Jejunum (tissue), 1 donor: ENCODE data around the genes IFFO1, PTMS and P3H3.

- PRO-cap, result bidirectional peak, plus-strand start at chr12:6338065, minus-strand start at chr12:6337845
These were observed 4.3 kb downstream of the TNFRSF1A start for GRCh38 chr12:6337589-6337888.

DNA sequence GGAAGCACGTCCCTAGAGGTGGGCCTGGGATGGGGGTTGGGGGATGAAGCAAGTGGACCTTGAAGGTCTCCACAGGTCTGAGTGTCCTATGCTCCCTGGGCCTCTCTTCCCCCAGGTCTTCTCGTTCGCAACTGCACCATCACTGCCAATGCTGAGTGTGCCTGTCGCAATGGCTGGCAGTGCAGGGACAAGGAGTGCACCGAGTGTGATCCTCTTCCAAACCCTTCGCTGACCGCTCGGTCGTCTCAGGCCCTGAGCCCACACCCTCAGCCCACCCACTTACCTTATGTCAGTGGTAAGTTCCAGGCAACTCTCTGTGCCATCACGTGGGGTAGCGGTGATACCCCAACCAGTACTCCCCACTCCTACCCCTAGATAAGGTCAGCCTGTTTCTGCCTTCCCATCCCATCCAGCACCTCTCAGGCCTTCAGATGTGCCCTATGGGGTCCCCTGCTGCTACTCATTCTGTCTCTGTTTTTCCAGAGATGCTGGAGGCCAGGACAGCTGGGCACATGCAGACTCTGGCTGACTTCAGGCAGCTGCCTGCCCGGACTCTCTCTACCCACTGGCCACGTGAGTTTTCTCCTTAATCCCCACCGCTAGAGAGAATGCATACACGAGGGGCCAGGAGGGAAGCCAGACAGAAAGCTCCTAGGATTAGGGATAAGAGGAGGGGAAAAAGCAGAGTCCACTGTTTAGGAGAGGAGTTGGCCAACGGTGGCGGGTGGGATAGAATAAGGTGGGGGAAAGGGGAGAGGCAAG lies 1.6 kb upstream of the TAPBPL start:
- PRO-cap, result no peak

GRCh38 chr12:6463041-6463871 lies 7.2 kb downstream of the VAMP1 start:
- PRO-cap, result no peak

GRCh38 chr12:6530438-6531049 lies 3.8 kb upstream of the GAPDH start:
- PRO-cap, result no peak

DNA sequence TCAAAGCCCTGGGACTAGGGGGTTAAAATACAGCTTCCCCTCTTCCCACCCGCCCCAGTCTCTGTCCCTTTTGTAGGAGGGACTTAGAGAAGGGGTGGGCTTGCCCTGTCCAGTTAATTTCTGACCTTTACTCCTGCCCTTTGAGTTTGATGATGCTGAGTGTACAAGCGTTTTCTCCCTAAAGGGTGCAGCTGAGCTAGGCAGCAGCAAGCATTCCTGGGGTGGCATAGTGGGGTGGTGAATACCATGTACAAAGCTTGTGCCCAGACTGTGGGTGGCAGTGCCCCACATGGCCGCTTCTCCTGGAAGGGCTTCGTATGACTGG lies 1.6 kb downstream of the GAPDH start:
- PRO-cap, result no peak

DNA sequence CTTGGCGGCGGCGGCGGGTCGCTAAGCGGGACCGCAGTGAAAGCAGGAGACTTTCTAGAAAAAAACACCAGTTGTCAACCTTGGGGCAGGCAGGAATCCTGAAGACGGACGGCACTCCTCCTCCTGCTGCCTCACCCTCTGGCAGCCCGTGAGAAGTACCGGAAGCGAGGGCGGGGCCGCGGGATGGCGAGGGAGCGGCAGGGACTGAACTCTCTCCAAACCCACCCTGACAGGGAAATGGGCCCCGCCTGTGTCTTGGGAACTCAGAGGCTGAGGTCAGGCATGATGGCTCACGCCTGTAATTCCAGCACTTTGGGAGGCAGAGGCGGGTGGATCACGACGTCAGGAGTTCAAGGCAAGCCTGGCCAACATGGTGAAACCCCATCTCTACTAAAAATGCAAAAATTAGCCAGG lies 6.2 kb downstream of the GAPDH start:
- PRO-cap, result bidirectional peak, plus-strand start at position 266 of the sequence, minus-strand start at position 140 of the sequence

DNA sequence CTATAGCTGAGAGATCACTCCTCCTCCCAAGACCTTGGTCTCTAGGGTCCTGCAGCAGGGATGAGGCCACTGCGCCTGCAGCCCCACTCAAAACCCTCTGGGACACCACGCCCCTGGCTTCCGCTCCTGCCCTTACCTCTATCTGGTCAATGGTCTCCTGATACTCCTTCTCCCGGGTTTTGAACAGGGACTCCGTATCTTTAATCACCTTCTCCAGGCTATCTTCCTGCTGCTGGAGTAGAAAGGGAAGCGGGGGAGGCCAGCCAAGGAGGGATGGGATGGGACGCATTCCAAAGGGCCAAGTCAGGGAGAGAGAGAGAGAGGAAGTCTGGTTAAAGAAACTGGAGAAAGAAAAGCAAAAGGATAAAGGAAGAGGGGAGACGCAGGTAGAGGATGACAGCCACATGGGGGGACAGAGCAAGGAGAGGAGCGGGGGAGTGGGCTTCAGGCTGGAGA lies 7.9 kb downstream of the IFFO1 start:
- PRO-cap, result no peak

- PRO-cap, result no peak
These were observed 1.0 kb downstream of the IFFO1 start for GRCh38 chr12:6554851-6555205.

DNA sequence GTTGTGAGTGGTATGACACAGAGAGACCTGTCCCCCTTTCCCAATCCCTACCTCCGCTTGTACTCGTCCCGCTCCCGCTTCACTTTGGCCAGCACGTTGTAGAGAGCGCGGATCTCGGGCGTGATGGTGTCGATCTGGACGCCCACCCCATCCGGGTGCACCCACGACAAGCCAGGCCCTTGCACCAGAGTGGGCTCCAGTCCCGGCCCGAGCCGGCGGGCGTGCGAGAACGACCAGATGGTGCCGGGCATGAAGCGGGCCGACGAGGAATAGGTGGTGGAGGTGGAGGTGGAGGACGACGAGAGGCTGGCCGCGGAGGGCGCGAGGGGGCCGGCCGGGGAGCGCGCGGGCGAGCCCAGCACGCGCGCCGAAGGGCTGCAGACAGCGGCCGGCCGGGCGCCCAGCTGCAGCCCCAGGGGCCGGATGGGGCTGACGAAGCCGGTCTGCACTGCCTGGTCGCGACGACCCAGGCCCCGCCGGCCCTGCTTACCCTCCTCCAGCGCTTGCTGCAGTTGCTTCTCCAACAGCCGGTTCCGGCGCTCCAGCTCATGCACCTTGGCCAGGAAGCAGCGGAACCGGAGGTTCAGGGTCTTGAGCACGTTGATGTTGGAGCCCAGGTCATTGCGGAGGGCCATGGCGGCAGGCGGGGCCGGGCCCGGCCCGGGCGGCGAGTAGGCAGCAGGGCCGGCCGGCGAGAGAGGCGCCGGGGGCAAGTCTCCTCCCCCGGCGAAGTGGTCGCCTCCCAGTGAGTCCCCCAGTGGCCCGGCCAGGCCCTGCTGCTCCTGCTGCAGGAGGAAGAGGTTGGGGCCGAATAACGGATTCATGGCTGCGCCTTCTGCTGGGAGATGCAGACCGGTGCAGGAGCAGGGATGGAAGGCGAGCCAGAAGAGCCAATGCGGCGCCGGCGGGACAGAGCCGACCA lies at the start of gene IFFO1:
TSS of gene IFFO1 (minus strand) at position 837 of the 922 bp plus-strand sequence.
- PRO-cap, result bidirectional peak, plus-strand start outside the sequence, minus-strand start at position 837 of the sequence

DNA sequence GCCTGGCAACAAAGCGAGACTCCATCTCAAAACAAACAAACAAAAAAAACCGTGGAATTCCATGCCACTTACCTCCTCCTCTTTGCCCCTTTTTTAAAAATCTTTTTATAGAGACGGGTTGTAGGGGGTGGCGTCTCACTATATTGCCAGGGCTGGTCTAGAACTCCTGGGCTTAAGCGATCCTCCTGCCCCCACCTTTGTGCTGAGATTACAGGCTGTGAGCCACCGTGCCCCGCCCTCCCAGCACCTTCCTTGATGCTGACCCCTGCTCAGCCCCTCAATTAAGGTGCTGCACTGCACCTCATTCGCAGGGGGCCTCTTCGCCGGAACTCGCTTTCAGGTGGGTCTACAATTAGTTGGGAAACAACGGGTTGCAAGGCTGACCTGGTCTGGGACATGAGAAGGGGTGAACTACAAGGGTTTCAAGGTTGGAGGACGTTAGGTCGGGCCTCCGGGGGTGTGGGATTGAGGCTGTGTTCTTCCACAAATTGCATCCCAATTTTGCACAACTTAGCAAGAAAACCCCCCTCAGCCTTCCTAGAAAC lies 1.2 kb upstream of the NOP2 start:
- PRO-cap, result no peak

GRCh38 chr12:6581038-6581541 lies 13.0 kb upstream of the NOP2 start:
- PRO-cap, result no peak

DNA sequence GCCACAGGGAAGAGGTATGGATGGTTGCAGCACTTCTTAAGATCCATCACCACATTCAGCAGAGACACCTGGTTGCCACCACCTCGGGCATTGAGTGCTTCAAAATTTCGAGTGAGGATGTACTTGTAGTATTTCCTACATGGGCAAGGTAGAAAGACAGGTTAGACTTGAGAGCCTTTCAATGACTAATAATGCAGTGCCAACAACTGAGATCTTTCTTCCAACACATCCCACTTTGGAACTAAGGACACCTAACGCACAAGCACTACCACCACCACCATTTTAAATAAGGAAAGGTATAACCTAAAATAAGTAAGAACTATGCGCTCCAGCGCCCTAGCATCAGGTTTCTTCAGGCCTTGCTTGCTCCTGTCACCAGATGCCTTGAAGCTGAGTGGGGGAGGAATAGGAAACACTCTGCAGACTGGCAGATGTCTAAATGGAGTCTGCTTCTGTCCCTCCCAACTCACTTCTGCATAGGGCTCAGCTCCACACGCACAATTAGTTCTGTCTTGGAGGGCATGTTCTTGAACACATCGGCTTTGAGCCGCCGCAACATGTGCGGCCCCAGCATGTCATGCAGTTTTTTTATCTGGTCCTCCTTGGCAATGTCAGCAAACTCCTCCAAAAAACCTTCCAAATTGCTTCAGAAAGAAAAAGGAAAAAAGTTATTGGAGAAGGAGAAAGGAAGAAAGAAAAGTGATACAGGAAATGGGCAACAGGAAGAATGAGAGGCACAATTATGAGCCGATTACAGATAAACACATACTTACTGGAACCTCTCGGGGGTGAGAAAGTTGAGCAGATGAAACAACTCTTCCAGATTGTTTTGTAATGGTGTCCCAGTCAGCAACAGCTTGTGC lies 15.0 kb downstream of the CHD4 start:
- PRO-cap, result no peak

- PRO-cap, result no peak
These were observed 6.6 kb downstream of the CHD4 start for GRCh38 chr12:6600486-6601101.

DNA sequence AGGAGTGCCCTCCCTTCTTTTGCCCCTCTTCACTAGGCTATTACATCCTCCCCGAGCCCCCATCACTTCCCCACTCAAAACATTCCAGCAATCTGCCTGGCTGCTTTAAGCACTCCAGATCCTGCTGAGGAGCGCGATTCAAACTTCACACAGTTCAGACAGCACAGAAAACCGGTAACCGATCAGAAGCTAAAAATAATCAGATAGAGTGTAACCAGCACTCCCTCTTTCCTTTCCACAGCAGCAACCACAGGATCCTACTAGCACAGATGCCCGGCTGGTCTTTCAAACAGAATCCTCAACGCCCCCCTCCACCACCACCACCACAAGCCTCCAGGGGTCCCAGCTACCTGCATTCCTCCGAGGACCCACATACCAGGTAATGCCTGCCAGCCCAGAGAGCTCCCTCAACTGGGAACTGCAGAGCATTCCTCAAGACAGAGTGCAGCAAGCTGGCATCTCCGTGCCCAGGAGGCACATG lies 1.5 kb downstream of the CHD4 start:
- PRO-cap, result no peak

DNA sequence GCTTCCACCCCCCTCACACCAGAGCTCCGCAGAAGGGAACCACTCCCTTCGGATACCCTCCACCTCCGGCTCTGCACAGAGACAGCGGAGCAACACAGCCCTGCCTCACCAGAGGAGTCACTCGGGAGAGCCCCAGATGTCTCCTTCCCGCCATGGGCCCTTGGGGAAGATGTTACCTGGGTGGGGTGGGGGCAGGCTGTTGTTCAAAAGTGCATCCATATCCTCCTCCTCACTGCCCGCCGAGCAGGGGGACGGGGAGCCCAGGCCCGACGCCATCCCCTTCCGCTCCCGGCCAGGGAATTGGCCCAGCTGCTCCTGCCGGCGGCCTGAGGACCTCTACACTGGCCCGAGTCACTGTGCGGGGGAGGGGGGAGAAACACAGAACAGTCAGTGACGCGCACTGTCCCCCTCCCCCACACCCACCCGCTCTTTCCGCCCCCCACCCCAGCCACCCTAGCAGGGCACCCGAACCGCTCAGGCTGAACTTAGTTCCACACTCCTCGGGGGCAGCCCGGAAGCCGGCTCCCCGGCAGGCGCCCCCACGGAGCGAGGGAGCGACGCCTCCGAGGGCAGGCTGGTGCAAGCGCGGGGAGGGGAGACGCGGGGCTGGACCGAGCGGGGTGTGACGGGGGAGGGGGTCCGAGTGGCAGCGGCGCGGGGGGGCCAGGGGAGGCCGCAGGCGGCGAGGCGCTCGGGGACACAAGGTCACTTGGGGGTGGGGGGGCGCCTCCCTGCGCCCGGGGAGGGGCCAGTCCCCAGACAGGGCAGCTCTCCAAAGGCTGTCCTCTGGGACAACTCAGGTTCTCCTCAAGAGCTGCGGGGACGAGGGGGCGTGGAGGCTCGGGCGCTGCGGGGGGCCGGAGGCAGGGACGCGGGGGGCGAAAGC lies 838 bp downstream of the CHD4 start:
- PRO-cap, result bidirectional peak, plus-strand start at position 488 of the sequence, minus-strand start at position 302 of the sequence

DNA sequence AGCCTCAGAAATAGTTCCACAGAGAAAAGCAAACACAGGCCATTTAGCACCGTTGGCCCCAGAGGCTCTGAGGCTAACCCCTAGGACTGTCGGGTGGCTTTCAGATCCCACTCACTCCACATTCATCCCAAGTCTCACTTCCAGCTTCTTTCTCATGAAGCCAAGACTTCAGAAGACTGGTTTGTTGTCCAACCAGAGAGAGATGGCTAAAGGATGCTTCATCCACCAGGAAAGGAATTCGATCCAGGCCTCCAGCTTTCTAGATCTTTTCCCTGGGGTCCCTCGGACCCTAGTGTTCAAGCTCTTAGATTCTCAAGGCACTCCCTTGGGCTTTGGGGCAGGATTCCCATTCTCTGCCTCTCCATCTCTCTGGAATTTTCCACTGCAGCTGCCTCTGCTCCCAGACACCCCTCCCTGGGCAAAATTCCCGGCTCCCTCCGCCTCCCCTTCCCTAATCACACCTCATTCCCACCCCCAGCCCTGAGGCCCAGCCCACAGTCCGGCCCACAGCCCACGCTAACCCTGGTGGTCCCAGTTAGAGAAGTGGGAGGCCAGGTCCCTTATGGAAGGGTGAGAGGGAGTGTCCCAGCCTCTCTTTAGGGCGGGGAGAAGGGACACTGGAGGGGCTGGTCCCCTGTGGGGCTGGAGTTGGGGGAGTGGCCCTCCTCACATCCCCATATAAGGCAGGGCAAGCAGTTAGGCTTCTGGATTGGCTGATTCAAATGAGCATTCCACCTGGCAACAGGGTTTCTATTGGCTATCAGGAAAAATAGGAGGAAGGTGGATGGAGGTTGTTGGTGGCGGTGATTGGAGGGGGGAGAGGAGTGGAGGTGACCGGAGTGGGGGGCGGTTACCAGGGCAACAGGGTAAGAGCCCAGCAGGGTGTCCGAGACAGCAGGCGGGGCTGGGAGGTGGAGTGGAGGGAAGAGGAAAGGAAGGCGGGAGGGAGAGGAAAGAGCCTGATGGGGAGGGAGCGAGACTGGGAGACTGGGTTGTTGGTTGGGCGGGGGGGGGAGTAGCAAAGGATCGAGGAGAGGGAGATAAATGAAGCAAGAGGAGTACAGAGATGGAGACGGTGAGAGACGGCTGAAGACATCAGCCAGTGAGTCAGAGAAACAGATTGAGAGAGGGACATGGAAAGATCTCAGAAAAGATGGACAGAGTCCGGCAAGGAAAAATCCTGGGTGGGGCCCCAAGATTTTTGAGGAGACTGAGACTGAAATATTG lies 2.1 kb upstream of the PTMS start:
- PRO-cap, result unidirectional peak, minus-strand start at position 416 of the sequence; unidirectional peak, plus-strand start at position 897 of the sequence

DNA sequence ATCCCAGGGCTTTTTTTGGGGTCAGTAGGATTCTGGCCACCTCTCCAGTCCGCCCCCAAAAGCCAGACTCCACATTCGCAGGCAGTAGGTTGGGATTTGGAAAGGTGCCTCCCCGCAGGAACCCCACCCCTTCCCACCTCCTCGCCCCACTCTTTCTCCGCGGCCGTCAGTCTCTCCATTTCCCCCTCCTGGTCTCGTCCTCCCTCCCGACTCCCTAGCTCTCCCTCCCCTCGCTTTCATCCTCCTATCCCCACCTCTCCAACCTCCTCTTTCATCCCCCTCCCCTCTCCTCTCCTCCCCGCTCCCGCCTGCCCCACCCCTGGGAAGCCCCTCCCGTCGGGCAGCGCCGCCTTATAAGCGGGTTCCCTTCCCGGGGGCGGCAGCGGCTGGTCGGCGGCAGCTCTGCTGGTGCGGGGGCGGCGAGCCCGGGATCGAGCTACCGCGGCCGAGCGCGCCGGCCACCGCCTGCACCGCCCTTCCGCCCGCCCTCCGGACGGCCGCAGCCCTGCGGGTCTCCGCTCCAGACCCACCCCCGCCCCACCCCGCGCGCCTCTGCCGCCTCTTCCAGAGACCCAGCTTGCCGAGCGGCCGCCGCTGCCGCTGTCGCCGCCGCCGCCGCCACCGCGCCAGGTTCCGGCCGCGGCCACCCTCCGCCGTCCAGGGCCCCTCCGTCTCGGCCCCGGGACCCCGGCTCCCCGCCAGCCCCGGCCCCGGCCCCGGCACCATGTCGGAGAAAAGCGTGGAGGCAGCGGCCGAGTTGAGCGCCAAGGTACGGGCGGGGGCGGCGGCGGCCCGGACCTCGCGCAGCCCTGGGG lies at the start of gene PTMS:
TSS of gene PTMS (plus strand) at position 382 of the 815 bp plus-strand sequence.
- PRO-cap, result bidirectional peak, plus-strand start at position 179 of the sequence, minus-strand start at position 181 of the sequence; bidirectional peak, plus-strand start at position 382 of the sequence, minus-strand start at position 489 of the sequence

GRCh38 chr12:6778645-6779500 lies 6.6 kb downstream of the LAG3 start:
- PRO-cap, result bidirectional peak, plus-strand start at chr12:6778980, minus-strand start at chr12:6778834

- PRO-cap, result no peak
These were observed 1.4 kb downstream of the CD4 start for GRCh38 chr12:6790616-6791210.

- PRO-cap, result unidirectional peak, plus-strand start at chr12:6828410; unidirectional peak, plus-strand start at chr12:6828640
These were observed at the start of gene P3H3 for GRCh38 chr12:6827929-6828743. P3H3 (plus strand) TSS chr12:6828407.